HTERT-HM (cell line): Measurements from ENCODE around the genes CNST, OR2G3 and OR2T1.

- RRBS: 2% methylated on average over 37 of the region's 64 CpGs
Measured at GRCh38 chr1:244863315-244863813, 979 bp downstream of the HNRNPU start.

- RRBS: no CpG with 5 or more reads among the region's 6 CpGs
Measured at GRCh38 chr1:244969237-244969569, 279 bp upstream of the EFCAB2 start.

- RRBS: no CpG with 5 or more reads among the region's 7 CpGs
Measured at GRCh38 chr1:245097424-245098151, 57.2 kb upstream of the KIF26B start.

- RRBS: no CpG with 5 or more reads among the region's 13 CpGs
Measured at GRCh38 chr1:245168049-245168577, 13.3 kb downstream of the KIF26B start.

DNA sequence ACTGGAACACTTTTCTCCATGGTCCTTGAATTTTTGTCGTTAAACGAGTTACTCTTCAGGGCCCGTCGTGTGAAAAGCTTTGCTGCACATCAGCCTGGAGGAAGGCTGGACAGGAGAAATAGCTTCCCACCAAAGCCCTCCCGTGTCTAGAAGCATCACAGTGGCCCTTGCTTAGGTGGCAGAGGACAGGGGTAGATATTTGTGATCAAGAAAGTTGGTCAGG, 102.6 kb downstream of the KIF26B start:
- RRBS: no CpG with 5 or more reads among the region's 5 CpGs

- RRBS: no CpG with 5 or more reads among the region's 3 CpGs
Measured at GRCh38 chr1:245808381-245808814, 653.6 kb downstream of the KIF26B start.

DNA sequence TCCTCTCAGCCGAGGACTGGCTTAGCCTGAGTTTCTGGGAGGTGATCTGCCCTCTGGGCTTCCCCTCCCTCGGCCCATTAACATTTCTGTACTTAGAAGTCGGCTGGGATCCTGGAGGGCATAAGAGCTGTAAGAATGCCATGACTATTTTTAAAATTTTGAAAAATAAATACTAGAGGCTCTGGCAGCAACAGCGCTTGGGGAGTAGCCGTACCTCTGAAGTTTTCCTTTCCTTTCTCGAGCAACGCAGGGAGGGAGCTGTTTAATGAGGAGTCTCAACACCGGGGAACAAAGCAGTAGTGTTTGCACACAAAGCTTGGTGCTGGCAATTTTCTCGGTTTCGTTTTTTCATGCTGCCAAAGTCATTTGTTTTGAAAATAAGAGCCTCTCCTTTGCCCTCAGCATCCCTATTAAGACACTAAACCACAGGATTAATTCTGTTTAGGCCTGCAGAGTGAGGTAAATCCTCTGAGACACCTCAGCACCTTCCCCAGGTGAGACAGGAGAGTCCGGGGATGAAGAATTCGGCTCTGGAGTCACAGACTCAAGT, 498.6 kb downstream of the SMYD3 start:
- RRBS: no CpG with 5 or more reads among the region's 12 CpGs

DNA sequence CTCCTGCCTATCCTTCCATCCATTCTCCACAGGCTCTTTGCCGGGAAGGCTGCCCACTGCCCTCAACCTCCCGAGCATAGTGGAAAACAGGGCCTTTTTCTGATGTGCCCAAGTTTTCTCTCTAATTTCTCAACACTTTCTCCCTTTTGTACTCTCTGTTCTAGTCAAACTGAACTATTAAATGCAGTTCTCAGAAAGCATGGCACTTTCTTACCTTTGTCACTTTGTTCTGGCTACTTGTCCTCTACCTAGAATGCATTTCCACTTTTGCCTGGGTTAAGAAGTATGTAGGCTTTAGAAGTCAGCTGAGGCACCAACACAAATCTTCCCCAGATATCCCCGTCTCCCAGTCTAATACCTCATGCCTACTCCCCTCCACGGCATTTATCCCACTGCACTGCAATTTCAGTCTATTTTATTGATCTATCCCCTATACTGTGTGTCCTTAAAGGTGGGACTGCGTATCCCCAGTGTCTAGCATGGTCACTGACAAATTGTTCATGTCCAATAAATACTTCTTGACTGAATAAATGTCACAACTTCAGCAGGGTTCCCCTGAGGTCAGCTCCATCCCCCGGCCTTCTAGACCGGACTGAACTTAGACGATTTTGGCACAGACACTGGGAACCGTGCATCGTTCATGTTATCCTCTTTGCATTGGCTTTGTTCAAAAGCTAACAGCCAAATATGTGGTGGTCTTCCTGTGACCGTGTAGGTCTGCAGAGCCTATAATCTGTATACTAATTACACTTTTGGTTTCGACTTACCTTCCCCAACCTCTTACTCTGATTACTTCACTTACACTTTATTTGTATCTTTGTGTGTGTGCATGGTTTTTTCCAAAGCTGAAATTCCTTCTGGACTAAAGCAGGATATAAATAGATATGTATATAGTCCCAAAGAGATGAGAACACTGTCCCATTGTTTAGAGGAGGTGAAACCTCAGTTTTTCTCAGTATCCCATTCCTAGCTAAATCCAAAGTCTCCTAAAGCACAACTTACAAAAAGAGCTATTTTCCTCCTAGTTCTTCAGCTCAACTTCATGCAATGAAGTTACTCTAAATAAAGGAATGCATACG, 442.6 kb downstream of the SMYD3 start:
- RRBS: no CpG with 5 or more reads among the region's 13 CpGs

GRCh38 chr1:246116939-246118043, 389.8 kb downstream of the SMYD3 start:
- RRBS: no CpG with 5 or more reads among the region's 12 CpGs

GRCh38 chr1:246566092-246567161, at the start of gene CNST:
CNST (plus strand) TSS chr1:246566456.
- RRBS: 1% methylated on average over 34 of the region's 82 CpGs

DNA sequence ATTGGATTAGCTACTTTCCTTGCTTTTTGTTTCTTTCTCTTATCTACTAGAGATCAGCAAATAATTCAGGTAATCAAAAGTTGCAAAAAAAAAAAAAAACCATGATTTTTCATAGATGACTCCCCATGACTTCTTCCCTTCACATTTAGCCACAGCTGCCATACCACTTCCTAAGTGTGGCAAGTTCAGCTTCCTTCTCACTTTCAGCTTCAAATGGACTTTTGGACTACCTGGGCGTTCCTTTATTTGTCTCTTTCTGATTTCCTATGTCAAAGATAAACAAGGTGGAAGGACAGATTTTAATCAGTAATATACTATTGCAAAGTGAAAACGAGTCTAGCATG, 14.5 kb upstream of the SCCPDH start:
- RRBS: no CpG with 5 or more reads among the region's 2 CpGs

GRCh38 chr1:246797501-246798209, 73.4 kb downstream of the SCCPDH start:
- RRBS: no CpG with 5 or more reads among the region's 17 CpGs

GRCh38 chr1:246850593-246851729, 80.8 kb downstream of the AHCTF1 start:
- RRBS: no CpG with 5 or more reads among the region's 6 CpGs

DNA sequence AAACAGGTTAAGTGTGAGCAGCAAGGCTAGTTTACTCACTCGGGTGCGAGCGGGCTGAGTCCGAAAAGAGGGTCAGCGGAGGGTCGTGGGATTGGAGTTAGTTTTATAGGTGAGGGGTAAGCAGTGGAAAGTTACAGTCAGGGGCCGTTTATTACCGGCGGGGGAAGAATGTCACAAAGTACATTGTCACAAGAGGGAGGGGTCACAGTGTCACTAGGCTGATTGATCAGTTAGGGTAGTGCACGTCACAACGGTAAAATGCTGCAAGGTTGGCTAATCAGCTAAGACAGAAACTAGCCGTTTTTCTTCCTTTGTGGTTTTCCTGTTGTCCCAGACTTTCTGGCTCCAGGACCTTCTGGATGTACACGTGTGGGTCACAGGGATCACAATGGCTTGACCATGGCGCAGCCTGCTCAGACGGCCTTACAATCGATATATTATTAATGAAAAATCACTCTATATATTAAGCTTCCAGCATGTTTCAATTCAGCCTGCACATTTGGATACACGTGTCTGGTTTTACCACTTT, 828 bp upstream of the ZNF670 start:
- RRBS: no CpG with 5 or more reads among the region's 17 CpGs

DNA sequence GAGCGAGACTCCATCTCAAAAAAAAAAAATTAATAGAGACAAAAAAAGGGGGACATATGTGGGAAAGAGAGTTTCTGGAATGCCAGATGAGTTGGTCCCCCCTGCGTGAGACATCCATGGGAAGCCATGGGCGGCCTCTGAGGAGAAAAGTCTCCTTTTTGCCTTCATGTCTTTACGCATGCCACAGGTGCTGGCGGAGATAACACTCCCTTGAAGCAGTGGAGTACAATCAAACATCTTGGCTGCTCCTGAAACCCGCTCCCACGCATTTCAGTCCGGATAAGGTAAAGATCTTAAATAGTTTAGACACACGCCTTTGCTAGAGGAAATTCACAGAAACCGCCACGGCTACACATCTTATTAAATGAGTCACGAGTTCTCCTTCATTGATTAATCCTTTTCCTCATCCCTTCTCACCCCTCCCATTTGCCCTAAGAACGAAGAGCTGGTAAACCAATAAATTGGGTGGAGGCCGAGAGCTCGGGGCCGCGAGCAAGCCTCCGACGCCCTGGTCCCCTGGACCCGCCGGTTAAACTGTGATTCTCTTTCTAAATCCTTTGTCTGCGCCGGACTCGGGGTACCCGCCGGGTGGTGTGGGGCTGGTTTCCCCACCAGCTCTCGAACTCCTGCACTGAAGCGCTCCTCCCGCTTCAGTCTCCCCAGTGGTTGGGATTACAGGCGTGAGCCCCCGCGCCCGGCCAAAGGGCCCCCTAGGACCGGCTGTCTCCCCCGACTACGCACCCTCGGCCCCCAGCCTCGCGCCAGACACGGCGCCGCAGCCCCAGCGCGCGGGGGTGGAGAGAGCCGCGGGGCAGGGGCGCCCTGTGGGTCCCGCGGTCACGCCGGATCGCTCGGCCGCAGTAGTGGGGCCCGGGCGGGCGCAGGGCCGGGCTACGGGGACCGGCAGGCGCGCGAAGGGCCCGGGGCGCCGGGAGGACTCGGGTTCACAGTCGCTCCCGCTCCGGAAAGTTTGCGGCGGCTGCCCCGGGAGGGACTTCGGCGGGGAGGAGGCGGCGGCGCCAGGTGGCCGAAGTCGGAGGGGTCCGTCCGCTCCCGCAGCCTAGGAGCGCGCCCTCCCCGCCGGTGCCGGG, 6.8 kb upstream of the ZNF669 start:
- RRBS: 1% methylated on average over 19 of the region's 89 CpGs

DNA sequence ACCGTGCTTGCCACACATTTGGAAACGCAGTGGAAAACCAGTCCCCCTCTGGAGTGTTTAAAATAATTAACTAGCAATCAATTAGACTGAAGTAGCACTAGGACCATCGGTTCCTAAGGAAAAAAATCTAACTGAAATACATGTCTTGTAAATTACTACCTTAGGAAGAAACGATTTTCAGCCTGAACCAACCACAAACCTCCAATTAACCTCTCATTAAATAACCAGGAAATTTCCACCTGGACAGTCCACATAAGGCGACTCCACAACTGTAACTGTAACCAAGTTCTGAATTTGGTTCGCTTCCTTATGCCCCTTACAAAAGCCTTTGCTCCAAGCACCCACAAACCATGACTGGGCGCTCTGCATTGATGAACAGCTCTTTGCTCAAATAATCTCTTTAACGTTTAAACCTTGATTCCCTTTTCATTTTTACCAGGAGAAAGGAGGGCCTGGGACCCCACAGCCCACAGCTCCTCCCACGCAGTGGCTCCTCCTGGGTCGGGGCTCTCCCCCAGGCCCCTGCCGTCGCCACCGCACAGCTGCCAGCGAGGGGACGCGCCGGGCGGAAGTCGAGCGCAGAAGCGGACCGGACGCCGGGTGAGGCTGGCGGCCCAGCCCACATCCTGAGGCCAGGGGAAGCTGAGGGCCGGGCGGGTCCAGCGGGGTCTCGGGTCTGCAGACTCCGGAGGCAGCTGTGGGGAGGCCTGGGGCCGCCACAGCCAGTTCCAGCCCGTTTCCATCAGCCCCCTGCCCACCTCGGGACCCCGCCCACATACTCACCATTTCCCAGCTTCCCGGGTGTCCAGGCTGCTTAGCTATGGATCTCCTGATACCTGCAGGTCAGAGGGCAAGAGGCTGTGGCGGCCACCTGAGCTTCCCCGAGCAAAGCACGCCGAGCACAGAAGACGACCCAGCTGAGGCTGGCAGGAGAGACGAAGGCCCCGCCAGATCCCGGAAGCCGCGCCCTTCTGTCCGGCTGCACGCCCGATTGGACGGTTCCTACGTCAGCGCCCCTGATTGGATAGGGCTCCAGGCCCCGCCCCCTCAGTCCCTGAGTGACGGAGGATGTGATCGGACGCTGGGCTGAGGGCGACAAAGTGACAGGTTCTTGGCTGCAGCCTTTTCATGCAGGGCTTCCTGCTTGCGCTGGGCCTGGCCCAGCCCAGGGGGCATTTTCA, 38.5 kb upstream of the ZNF124 start:
- RRBS: 1% methylated on average over 7 of the region's 57 CpGs

DNA sequence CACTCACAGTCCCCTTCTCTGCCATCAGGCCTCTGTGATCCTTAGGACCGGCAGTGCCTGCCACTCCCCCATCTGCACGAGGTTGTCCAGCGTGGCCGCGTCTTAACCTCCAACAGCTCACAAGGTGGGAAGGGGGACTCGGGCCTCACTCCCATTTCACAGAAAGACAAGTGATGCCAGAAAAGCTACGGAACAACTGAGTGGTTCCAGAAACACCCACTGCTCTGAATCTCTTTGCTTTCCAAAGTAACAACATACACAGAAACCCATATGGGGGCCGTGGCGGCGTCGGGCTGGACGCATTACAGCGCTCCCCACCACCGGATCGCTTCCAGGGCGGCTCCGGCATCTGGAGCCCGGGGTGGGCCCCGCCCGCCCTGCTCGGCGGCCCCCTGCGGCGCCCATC, 994 bp downstream of the ZNF496 start:
- RRBS: 1% methylated on average over 5 of the region's 24 CpGs

- RRBS: 2% methylated on average over 3 of the region's 20 CpGs
Measured at GRCh38 chr1:247331076-247331252, 703 bp downstream of the ZNF496 start.

GRCh38 chr1:247605551-247605875, at the start of gene OR2G3:
OR2G3 (plus strand) TSS chr1:247605586.
- RRBS: no CpG with 5 or more reads among the region's 4 CpGs

DNA sequence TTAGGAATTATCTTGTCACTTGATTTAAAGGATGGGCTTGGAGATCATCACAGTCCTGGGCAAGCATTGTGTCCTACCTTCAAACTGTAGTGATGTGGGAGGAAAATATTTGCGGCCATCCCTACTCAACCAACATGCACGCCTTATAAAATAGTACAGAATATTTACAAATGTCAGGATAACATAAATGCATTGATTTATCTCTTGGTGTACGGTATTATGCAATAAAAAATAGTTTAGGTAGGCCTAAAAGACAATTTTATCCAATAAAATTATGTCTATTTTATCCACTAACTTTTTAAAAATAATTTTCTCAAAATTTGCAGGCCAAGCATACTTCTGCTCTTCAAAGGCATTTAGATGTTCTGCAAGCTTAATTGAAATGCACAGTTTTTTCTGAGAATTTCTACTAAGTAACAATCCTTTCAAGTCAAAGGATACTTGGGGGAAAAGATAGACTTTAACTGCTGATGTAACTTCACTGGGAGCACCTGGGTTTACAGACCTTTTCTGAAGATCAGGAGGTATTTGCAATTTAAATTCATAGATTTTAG, at the start of gene OR2T1:
Gene OR2T1 (plus strand): TSS at position 327 of the 554 bp plus-strand sequence.
- RRBS: no CpG with 5 or more reads among the region's 3 CpGs